Endometrial microvascular endothelial cells (primary cell): ENCODE measurements around the gene KIF5B.

DNA sequence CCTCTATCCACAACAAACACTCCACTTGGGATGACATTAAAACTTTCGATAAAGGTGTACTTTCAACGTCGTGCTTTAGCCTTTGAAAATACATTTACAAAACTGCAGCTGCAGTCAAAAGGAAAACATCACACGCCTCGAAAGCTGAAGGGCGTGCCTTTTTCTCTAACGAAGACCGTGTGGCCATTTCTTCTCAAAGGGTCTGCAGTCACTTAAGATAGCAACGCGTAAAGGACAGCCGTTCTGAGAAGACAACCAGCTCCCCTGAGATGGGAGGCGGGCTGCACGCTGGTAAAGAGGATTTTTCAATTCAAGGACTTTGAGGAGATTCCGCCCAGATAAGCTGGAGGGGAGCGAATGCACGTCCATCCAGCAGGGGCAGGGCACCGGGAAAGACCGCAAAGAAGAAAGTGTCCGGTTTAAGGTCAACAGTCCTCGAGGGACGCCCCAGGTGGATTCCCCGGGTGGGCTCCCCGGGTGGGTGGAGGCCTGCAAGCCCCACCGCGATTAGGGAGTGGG lies 952 bp downstream of the ARHGAP12 start:
- RAMPAGE, long total RNA = no peak

- RAMPAGE, long total RNA = no peak
Observed at GRCh38 chr10:32011067-32011844, 45.0 kb downstream of the KIF5B start.

GRCh38 chr10:32035879-32036192 lies 20.4 kb downstream of the KIF5B start:
- RAMPAGE, long total RNA = no peak

GRCh38 chr10:32056297-32056669 lies at the start of gene KIF5B:
KIF5B (minus strand) TSS chr10:32056425.
- RAMPAGE, long total RNA = start-site peak on the minus strand at chr10:32056377-32056418, 264 and 531 reads in 2 replicates

DNA sequence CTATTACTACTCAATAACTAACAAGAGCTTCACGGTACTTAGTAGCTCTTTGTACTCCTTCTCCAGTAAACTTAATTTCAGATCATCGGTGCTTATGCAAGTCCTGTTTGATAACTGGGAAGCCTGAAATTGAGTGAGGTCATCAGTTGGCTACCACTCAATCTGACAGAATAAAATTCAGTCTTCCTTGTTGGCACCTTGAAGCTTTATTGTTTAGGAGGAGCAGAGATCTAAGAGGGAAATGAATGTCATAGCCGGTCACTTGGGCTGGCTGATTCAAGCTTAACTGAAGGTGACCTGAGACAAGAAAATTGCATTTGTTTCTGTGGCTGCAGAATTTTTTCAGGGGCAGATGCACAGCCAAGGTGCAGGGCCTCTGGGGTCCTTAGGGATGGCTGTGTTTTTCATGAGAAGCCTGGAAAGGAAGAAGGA lies 84.8 kb upstream of the KIF5B start:
- RAMPAGE, long total RNA = no peak

DNA sequence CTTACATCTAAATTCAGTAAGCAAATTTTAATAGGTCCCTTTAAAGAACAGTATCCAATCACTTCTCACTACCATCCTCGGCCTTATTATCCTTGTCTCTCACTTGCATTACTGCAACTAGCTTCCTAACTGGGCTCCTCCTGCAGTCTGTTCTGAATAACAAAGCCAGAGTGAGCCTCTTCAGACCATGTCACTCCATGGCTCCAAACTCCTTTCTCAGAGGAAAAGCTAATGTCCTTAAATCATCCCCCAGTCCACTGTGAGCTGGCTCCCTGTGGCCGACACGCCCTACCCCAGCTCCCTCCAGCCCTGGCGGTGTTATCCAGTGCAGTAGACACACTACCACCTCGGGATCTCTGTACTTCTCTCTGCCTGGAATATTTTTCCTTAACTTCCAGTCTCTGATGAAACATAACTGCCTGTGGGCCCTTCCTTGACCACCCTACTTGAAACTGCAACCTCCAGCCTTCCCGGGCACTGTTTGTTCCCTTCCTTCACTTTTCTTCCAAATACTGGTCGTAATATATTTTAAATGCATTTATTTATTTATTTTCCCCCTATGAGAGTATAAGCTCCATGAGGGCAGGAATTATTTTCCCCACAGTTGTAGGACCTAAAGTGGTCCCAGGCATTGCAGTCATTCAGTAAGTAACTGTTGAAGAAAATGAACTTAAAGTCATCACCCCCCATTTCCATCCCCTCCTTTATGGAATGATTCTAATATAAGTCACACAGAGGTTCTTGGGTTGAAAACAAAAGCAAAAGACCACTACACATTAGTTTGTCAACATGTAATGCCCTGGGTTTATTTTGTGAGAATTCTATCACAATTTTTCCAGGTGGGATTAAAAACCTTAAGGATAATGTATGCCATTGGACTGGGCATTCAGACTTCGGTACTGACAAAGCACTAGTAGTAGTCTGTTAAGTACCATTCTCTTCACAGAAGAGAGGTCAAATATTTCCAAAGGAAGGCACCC lies 79.7 kb downstream of the EPC1 start:
- RAMPAGE, long total RNA = no peak

DNA sequence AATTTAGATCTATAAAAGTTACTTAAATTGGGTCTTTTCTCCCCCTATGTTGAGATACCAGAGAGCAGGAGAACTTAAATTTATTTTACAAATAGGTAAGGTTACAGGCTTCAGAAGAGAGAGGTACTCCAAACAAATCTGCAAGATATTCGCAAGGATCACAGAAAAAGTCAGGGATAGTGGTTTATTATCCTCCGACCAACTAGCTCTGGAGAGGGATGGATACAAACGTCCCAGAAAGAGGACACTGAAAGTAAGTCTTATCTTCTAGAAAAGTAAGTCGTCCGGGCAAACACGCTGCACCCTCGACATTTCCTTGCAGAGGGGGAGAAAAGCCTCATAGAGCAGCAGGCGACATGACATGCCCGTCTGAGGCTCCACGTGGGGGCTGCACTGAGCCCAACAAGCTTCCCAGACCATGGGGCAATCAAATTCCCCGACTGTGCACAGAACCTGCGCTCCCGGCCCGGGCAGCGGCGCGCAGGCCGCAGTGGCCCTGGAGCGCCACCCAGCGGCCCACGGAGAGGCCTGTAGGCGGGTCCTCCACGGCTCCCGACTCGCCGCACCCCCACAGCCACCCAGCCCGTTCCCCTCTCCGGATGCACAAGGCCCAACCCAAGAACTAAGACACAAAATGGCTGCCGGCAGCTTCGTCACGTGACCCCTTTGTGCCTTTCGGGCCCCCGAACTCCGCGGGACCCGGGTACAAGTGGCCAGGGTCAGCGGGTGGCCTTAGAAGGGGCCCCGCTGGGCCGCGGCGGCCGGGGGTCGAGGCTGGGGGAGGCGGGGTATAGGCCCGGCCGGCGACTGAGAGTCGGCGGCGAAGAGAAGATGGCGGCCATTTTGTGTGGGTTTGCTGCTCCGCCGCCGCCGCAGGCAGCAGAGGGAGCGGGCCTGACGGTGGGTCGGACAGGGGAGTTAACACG lies 861 bp downstream of the EPC1 start:
- RAMPAGE, long total RNA = no peak

GRCh38 chr10:32348302-32348578 lies 1.3 kb upstream of the EPC1 start:
- RAMPAGE, long total RNA = no peak

GRCh38 chr10:32893883-32894364 lies 64.1 kb downstream of the ITGB1 start:
- RAMPAGE, long total RNA = no peak

GRCh38 chr10:32957819-32957984 lies 328 bp downstream of the ITGB1 start:
- RAMPAGE, long total RNA = no peak

DNA sequence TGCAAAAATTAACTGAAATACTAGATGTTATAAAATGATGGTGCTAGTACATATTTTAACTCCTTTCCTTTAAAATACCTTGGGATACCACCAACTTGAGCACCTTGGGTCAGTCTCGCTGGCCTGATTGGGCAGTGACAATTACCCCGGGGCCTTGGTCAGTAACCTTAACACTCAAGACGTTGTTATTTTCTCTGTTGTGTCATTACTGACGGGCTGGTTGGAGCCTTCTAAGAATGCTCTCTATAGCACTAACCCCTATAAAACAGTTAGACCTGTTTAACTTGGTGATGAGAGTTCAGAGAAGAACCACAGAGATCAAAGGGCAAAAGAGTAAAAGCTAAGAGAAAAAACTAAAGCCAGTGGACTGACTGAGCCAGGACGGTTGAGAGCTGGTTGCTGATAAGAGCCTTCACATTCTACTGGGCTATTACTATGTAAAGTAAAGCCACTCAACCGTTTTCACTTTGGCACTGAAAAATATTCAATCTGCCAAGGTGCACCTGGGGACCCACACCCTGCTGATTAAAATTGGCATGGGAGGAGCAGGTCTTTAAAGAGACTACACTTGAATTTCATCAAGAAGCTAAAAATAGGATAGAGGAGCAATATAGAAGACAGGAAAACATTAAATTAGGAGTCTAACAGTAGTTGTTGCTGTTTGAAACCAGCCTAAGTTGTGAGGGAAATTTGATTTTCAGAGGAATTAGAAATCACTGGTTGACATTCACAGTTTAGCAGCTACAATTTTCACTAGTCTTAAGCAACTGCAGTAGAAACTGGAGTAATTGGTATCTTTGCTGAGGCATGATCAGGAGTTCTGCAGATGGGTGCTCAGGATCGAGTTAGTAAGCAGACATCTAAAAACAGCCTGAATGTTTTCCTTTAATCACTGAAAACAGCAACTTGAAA lies 13.7 kb upstream of the ITGB1 start:
- RAMPAGE, long total RNA = no peak

DNA sequence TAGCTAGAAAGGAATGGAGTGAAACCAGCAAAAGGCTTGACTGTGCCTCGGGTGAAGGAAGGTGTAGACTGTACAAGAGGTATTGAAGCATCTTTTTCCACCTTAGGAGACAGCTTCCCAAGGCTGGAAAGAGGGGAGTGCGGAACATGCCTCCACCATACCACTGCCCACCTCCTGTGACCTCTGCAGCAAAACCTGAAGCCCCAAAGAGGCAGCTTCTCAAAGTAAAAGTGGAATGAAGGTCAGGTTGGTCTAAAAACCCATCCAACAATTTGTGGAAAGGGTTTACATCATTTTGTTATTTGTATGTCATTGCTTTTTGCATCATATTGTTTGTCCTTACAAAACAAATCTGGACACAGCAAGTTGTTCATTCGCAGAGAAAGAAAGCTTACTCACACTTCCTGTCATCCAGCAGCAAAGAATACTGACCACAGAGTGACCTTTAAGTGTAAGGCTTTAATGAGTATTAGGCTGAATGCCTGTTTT lies 27.5 kb upstream of the ITGB1 start:
- RAMPAGE, long total RNA = no peak

DNA sequence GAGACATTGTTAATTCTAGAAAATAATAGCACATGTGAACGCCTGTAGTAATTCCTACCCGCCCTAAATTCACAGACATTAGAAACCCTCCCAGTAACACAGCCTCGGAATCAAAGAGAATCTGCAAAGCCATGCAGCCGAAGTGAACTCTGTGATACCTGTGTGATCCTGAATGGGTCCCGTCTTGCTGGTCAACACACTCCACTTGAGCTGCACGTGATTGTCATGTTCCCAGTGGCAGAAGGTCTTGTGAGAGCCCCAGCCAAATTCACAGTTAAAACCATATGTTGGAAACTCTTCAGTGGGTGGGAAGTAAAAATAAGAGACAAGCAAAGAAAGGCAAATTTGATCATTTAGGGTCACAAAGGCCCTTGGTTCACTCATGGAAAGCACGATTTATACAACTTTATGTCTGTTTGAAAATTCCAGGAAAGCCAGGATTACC lies 142.3 kb downstream of the NRP1 start:
- RAMPAGE, long total RNA = no peak

- RAMPAGE, long total RNA = no peak
Observed at GRCh38 chr10:33233799-33234122, 100.7 kb downstream of the NRP1 start.

DNA sequence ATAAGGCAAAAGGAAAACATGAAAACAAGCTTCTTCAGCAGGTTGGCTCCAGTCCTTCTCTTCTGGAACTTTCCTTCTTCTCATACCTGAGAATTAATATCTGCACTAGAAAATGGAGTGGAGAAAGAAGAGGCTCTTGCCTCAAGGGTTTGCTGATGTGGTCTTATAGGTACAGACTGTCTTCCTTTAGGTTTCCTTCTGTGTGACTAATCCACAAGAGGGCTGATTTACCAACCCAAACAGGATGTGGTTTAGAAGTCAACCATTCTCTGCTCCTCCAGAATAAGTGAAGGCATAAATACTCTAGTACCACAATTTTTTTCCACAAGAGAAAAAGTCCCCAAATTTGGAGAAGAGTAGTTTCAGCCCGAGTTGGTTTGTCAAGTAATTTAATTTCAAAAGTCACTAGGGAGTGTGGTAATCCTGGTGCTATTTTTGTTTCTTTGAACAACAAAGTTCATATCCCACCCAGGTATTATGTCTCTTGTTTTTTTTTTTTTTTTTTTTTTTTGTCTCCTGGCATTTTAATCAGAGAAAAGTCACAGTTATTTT lies 85.8 kb downstream of the NRP1 start:
- RAMPAGE, long total RNA = no peak

- RAMPAGE, long total RNA = no peak
Observed at GRCh38 chr10:33260867-33261183, 73.6 kb downstream of the NRP1 start.

DNA sequence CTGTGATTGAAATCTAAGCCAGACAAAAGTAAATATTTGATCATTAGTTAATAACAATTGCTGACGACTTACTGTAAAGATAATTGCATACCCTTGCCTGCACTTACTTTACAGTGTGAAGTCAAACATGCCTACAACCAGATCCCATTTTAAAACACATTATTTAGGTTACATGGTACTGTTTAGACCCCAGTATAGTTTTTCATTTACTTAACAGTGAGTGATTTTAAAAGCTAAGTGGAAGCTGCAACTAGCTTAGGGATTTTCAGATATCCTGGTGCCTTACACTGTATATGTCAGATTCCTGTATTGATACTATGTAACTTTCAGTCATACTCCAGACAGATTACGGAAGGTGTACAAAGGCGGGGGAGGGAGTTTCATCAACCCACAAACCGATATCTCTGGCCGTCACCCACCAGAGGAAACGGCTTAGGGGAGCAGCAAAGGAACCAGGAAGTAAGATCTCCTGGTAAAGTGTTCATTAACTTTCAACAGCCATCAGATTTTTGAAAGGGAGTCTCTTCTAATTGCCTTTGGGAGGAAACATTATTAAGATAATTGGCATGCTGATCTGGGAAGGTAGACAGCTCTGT lies 906 bp downstream of the NRP1 start:
- RAMPAGE, long total RNA = no peak

DNA sequence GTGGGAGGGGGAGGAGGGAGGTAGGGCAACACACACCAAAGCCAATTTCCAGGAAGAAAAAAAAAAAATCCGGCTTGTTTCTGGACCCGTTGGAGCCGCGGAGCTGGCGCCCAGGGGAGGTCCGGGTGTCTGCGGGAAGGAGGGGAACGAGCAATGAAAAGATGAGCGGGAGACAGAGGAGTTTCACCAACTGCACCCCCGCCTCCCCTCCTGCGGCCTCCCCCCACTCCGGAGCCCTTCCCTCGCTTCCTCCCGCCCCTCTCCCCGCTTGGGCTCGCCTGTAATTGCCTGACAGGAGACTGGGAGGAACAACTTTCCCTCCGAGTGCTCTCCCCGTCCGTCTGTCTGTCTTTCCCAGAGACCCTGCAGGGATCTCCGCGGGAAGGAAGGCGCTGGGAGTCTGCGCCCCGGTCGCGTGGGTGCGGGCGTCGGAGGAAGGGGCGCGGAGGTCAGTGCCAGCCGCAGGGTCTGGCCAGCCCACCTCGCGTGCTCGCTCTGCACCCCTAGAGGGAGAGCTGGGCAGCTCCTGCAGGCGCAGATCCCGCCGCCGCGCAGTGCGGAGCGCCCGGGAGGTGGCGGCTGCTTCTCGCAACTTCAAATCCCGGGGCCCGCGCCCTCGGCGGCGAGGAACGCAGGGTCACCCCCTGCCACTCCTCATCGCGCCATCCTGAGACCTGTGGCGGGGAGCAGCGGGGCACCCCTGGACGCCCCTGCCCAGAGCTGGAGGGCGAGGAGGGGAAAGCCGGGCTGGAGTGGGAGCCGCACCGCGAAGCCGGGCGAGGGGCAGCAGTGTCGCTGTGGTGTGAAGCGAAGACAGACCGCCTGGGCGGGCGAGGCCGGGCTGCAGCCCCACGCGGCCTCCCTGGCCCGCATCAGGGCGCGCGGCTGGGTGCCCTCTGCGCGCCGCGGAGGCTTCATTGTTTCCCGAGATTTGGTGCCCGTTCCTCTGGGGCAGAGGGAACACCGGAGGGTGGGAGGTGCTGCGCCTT lies 539 bp upstream of the NRP1 start:
- RAMPAGE, long total RNA = start-site peak on the minus strand centred at position 484 of the sequence, 282 bp wide, 34 and 36 reads in 2 replicates

- RAMPAGE, long total RNA = no peak
Observed at GRCh38 chr10:34228843-34229384, 586.2 kb downstream of the PARD3 start.

DNA sequence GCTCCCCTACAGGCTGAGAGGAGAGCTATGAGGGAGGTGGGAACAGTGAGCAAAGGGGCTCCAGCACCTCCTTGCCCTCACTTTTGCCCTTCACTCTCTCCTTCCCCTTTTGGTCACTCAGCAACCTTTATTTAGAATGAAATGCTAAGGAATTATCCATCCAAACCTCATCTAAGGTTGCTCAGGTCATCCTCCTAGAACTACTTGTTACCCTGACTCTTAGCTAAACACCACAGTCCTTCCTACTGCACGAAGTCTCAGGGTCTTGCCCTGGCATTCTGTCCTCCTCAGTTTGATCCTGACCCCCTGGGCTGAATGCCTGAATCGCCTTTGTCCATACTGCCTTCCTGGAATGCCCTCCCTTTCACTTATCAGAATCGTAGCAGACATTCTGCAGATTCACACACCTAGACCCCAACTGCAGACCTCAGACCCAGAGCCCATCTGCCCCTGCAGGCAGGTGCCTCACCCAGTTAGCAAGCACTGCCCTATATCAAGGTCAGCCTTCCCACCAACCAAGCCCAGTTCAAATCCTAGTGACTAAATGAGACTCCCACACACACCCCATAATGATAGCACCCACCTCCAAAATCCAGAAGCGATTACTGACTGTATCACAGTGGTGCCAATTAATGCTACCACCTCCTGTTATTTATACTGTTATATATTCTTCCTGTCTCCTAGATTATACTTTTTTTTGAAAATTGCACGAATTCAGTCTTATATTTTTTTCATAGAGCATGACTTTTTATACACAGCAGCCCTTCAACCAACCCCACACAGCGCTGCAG lies 3.9 kb downstream of the PARD3 start:
- RAMPAGE, long total RNA = no peak